Subcutaneous adipose tissue (tissue), 3 donors: ENCODE results near the genes LMF1, SOX8, UNKL and CCDC154.

GRCh38 chr16:870948-871572 lies 70.5 kb upstream of the GNG13 start:
- PRO-cap = no peak
- RAMPAGE, long total RNA, 3 experiments = no peak in any of the 3 experiments

GRCh38 chr16:964472-965282 lies 6.1 kb downstream of the LMF1 start:
- PRO-cap = no peak
- RAMPAGE, long total RNA, 3 experiments = no peak in any of the 3 experiments

DNA sequence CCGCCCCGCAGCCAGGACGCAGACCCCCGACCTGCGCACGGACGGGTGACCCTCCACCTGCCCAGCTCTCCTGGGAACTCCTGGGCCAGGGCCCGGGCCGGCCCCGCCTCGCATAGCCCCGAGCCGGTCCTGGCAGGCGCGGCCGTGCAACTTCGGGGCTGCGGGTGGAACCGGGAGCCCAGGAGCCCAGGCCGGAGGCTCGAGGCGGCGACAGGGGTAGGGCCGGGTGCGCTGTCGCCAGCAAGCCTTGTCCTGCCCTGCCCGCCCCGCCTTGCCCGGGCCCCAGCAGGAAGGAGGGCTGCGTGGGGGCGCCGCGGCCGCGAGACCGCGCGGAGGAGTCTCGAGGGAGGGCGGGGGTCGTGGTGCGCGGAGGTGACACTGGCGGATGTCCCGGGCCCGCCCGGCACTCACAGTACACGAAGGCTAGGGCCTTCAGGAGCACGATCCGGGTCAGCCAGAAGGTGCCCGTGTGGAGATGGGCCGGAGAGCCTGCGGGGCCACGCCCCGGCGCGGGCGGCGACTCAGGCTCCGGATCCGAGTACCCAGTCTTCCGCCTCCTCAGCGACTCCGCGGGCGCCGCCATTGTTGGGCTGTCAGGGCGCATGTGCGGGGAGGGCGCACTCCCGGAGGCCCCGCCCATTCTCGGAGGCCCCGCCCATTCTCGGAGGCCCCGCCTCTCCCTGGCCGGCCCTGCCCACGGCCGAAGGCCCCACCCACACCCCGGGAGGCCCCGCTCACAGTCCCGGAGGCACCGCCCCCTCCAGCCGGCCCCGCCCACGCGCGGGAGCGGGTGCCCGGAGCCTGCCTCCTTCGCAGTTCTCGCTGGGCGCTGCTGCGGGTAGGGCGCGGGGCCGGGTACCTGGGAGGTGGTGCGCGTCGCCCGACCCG lies at the start of gene LMF1:
TSS of gene LMF1 (minus strand) at position 608 of the 888 bp plus-strand sequence.
- PRO-cap = bidirectional peak, plus-strand start at position 815 of the sequence, minus-strand start at position 587 of the sequence
- RAMPAGE, long total RNA, 3 experiments = start-site peak on the minus strand in 2 of 3 experiments, centred at positions 501 to 595 of the sequence, 22 to 26 reads per replicate

DNA sequence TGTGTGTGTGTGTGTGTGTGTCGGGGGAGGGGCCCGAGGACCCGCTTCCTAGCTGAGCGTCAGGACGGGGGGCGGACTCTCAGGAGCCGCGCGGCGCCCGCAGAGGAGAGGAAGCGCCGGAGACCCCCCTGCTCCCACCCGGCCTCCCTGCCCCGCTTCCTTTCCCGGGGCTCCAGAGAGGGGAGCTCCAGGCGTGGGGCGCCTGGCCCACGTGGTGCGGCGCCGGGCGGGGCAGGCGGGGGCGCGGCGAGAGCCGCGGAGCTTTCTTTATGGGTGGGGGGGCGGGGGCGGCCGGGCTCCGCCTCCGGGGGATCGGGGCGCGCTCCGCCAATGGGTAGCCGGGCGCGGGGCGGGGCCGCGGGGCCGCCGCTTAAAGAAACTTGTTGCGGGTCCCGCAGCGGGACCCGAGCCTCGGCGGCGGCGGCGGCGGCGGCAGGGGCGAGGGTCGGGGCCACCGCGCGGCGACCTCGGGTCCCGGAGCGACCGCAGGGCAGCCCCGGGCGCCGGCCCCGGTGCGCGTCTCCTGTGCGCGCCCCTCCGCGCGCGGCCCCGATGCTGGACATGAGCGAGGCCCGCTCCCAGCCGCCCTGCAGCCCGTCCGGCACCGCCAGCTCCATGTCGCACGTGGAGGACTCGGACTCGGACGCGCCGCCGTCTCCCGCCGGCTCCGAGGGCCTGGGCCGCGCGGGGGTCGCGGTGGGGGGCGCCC lies at the start of gene SOX8:
TSS of gene SOX8 (plus strand) at position 400 of the 709 bp plus-strand sequence.
- PRO-cap = no peak
- RAMPAGE, long total RNA, 3 experiments = start-site peak on the minus strand in 1 of 3 experiments, centred at position 205 of the sequence, 10 reads per replicate

GRCh38 chr16:1048477-1048905 lies 24.1 kb upstream of the SSTR5 start:
- PRO-cap = no peak
- RAMPAGE, long total RNA, 3 experiments = no peak in any of the 3 experiments

GRCh38 chr16:1091088-1091820 lies 4.8 kb downstream of the C1QTNF8 start:
- PRO-cap = no peak
- RAMPAGE, long total RNA, 3 experiments = no peak in any of the 3 experiments

- PRO-cap = no peak
- RAMPAGE, long total RNA, 3 experiments = no peak in any of the 3 experiments
These were observed 203 bp upstream of the C1QTNF8 start for GRCh38 chr16:1096279-1096614.

- PRO-cap = no peak
- RAMPAGE, long total RNA, 3 experiments = no peak in any of the 3 experiments
These were observed 619 bp upstream of the TPSG1 start for GRCh38 chr16:1225592-1226181.

DNA sequence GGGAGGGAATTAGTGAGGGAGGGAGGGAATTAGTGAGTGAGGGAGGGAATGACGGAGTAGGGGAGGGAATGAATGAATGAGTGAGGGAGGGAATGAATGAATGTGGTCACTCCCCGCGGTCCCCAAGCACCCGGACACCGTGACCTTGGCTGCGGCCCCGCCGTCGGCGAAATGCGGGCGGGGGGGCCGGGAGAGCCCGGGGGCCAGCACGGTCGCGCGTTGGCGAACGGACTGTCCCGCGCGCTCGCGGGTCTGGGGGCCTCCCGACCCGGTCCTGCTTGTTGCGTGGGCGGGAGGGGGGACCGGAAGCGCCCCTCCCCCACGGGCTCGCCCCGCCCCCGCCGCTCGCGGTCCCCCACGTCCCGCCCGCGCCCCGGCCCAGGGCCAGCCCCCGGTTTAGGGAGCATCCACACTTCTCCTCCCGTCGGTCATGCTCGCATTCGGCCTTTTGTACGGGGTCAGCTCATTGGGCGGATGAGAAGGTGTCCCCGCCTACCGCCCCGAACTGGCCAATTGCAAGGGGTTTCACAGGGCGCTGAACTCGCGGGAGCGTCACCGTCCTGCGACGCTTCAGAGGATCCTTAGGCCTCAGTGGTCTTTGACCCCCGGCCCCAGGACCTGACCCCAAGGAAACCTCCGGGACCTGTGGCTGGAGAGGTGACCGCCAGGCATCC lies 684 bp upstream of the UBE2I start:
- PRO-cap = no peak
- RAMPAGE, long total RNA, 3 experiments = no peak in any of the 3 experiments

DNA sequence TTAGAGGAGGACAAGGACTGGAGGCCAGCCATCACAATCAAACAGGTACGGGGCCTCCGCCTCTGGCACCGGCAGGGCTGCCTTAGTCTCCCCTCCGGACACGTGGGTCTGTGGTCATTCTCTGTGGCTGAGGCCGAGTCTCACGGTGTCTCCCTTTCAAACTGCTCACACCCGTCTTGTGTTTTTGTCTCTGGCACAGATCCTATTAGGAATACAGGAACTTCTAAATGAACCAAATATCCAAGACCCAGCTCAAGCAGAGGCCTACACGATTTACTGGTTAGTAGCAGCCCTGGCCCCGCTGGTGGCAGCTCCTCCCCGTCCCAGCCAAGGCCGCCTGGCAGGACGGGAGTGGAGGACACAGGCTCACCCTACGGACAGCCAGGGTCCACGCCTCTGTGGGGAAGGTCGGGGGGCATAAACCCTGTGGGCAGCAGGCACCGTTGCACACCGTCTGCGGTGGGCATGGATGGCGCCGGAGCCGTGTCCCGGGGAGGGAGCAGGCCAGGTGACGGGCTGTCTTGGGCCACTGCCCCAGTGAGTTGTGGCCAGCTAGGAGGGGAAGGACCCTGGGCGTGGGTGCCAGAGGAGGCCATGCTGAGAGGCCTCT lies 10.9 kb downstream of the UBE2I start:
- PRO-cap = no peak
- RAMPAGE, long total RNA, 3 experiments = no peak in any of the 3 experiments

- PRO-cap = no peak
- RAMPAGE, long total RNA, 3 experiments = no peak in any of the 3 experiments
These were observed 30.9 kb downstream of the UNKL start for GRCh38 chr16:1383372-1384251.

GRCh38 chr16:1407762-1408698 lies 6.5 kb downstream of the UNKL start:
- PRO-cap = unidirectional peak, plus-strand start at chr16:1408400
- RAMPAGE, long total RNA, 3 experiments = no peak in any of the 3 experiments

DNA sequence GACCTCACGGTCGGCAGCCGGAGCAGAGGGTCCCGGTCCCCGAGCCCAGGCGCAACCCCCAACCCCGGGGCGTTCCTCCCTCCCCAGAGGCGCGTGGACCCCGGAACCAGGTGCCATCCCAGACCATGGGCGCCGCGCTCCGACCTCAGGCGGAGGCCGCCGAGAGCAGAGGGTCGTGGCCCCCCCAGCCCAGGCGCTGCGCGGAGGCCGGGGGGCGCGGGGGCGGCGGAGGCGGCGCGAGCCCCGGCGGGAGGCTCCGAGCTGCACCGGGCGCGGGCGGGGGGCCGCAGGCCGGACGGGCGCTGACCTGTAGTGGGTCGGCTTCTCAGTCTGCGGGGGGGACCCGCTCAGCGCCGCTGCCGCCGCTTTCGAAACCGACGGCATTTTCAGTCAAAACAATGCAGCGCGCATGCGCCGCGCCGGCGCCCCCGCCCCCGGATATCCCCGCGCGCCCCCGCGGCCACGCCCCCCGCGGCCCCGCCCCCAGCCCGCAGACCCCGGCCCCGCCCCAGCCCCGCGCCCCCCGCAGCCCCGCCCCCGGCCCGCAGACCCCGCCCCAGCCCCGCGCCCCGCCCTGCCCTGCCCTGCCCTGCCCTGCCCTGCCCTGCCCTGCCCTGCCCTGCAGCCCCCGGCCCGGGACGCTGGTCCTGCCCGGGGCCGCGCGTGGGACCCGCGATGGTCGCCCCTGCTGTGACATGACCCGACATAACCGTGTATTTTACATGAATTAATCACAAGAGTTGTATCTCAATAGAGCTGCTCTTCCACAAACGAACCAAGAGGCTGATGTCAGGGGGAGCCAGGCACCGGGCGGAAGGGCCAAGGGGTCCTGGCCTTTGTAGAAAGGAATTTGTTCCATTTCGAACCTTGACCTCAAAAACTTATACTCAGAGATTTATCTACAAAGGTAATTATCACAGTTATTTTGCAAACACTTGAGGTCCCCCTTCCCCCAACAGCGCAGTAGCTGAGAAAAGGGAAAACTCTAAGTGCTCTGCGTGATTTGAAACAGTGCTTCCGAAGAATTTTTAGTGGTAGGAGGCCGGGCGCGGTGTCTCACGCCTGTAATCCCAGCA lies at the start of gene UNKL:
TSS of gene UNKL (minus strand) at position 397 of the 1,076 bp plus-strand sequence.
- PRO-cap = bidirectional peak, plus-strand start at position 612 of the sequence, minus-strand start at position 387 of the sequence
- RAMPAGE, long total RNA, 3 experiments = start-site peak on the minus strand in 3 of 3 experiments, centred at positions 375 to 404 of the sequence, 10 to 65 reads per replicate

- PRO-cap = no peak
- RAMPAGE, long total RNA, 3 experiments = no peak in any of the 3 experiments
These were observed at the start of gene CCDC154 for GRCh38 chr16:1443954-1444760. CCDC154 (minus strand) TSS chr16:1444556.

DNA sequence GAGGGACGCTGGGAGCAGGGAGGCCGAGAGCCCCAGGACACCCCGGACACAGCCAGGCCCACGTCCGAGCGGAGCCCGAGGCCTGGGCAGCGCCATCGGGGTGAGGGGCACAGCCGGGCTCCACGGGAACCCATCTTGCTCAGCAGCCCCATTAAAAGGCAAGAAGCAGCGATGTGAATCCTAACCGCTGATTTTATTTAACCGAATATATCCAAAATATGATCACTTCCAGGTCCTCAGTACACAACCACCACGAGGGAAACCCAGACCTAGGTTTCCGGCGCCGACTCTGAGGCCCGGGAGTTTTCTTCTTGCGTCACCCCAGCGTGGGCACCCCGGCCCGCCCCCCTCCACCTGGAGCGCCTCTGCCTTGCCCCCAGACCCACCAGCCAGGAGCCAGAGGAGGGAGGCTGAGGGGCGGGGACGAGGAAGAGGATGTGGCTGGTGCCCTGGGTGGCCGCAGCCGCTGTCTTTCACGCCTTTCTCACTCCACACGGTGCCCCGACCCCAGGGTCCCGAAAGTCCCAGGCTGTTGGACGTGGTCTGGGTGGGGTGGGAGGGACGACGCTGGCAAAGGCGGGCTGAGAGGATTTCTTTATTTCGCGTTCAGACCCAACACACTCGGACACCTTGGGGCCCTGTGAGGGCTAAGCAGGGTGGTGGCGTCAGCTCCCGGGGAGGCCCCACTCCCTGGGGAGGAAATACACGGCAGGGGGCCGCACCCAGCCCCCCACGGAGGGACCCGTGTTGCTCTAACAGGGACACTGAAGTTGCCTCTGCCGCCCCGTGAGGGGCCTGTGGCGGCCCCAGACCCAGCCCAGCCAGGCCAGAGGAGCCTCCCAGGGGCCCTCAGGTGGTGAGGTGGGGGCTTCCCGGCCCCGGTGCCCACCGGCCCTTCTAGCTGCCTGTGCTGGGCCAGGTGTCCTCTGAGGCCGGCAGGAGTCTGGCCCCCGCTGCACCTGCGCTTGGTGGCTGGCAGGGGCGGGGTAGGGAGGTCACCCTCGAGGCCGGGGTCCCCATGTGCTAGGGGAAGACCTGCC lies 725 bp upstream of the CCDC154 start:
- PRO-cap = no peak
- RAMPAGE, long total RNA, 3 experiments = no peak in any of the 3 experiments

DNA sequence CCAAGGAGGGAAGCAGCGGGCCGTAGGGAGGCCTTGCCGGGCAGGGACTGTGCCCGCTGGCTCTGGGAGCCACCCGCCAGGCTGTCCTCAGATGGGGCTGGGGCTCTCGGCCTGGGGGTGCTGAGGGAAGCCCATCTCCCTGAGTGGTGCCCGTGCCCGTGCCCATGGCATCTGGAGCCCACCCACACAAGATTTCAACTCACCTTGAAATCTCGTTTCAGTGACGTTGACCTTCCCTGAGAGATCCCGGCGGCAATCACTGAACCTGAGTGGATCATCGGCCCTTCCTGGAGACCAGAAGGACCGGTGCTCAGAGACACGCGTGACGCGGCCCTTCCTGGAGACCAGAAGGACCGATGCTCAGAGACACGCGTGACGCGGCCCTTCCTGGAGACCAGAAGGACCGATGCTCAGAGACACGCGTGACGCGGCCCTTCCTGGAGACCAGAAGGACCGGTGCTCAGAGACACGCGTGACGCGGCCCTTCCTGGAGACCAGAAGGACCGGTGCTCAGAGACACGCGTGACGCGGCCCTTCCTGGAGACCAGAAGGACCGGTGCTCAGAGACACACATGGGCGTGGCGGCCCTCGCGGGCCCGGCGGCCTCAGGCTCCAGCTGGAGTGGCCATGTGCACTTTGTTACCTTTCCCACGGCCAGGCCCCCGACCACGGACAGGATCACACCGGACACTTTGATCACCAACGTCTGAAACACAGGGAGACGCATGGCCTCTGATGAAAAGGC lies 12.9 kb upstream of the CCDC154 start:
- PRO-cap = no peak
- RAMPAGE, long total RNA, 3 experiments = no peak in any of the 3 experiments

GRCh38 chr16:1509776-1510497 lies 16.8 kb downstream of the TELO2 start:
- PRO-cap = bidirectional peak, plus-strand start at chr16:1510122, minus-strand start at chr16:1510067
- RAMPAGE, long total RNA, 3 experiments = no peak in any of the 3 experiments

- PRO-cap = bidirectional peak, plus-strand start at chr16:1528217, minus-strand start at chr16:1527986
- RAMPAGE, long total RNA, 3 experiments = no peak in any of the 3 experiments
These were observed 5.6 kb upstream of the TMEM204 start for GRCh38 chr16:1527691-1528358.

- PRO-cap = bidirectional peak, plus-strand start at chr16:1532685, minus-strand start at chr16:1532473
- RAMPAGE, long total RNA, 3 experiments = no peak in any of the 3 experiments
These were observed 1.2 kb upstream of the TMEM204 start for GRCh38 chr16:1531929-1533091.

DNA sequence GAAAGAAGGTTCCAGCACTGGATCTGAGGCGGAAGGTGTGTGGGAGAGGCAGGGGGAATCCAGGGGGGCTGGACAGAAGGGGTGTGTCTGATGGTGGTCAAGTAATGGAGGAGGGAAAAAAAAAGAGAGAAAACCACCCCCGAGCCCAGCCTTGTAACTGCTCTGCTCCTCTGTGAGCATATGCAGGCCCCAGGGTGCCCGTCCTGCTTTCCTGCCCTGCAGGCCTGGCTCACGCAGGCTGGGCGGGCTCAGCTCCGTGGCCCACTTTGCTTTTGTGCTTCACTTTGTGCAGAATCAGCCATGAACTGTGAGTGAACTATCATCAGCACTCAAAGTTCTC lies 31.9 kb downstream of the TMEM204 start:
- PRO-cap = no peak
- RAMPAGE, long total RNA, 3 experiments = no peak in any of the 3 experiments